Foreskin fibroblast (primary cell): ENCODE measurements around the genes INTS14 and SLC24A1.

DNA sequence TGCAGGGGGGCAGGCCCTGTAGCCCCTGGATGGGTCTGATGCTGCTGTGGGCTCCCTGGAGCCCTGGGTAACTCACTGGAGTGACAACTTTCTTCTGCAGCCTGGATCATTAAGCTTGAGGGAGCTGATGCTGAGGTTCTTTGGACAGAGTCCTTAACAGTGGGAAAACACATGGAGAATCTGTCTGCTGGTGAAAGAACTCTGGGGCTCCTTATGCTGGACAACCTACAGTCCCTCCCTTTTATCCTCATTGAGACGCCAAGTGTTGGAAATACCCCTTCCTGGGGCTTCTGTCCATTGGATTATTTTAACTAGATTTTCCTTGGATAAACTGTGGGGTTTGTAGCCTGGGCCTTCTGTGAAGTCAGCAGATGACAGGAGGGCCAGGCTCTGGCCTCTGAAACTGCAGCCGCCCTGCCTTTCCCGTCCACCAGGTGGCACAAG, 8.9 kb downstream of the SLC51B start:
- RRBS = no CpG with 5 or more reads among the region's 3 CpGs

- RRBS = no CpG with 5 or more reads among the region's 5 CpGs
These were observed 12.8 kb downstream of the KBTBD13 start for GRCh38 chr15:65089196-65089830.

DNA sequence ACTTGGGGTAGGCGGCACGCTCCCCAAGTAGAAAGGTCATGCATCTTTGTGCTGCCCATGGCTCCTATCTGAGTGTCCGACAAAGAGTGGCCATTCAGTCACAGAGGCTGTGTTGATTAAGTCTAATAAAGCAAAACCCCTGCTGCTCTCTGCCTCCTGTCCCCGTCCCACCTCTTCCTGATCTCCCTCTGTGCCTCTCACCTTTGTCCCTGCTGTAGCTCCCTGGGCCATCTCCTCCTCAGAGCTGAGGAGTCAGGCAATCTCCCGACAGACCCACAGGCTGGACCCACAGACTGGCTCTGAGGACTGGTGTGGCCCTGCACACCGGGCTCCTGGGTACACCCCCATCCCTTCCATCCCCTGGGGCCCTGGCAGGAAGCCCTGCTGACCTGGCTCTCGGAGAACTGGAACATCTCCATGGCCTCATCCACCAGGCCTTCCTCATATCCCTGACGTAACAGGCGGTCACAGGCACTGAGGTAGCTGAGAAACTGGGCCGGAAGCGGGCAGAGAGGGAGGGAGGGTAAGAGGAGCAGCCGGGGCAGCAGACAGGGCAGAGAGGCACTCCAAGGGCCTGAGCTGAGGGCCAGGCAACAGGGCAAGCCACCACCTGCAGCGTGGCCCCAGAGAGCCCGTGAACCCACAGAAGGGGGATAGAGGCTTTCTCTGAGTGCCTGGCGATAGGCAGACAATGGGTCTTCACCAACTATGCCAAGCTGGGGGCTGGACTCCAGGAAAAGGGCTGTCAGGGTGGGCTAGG, 17.7 kb downstream of the KBTBD13 start:
- RRBS = no CpG with 5 or more reads among the region's 15 CpGs

DNA sequence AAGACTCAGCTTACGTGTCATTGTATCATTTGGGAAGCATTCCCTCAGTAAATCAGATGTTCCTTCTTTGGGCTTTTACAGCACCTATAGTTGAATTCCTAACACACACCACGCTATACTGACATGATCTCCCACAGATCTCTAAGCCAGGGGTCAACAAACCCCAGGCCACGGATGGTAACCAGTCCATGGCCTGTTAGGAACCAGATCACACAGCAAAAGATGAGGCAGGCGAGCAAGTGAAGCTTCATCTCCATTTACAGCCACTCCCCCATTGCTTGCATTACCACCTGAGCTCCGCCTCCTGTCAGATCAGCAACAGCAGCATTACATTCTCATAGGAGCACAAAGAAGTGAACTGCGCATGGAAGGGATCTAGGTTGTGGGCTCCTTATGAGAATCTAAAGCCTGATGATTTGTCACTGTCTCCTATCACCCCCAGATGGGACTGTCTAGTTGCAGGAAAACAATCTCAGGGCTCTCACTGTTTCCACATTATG, 2.7 kb downstream of the PDCD7 start:
- RRBS = no CpG with 5 or more reads among the region's 6 CpGs

DNA sequence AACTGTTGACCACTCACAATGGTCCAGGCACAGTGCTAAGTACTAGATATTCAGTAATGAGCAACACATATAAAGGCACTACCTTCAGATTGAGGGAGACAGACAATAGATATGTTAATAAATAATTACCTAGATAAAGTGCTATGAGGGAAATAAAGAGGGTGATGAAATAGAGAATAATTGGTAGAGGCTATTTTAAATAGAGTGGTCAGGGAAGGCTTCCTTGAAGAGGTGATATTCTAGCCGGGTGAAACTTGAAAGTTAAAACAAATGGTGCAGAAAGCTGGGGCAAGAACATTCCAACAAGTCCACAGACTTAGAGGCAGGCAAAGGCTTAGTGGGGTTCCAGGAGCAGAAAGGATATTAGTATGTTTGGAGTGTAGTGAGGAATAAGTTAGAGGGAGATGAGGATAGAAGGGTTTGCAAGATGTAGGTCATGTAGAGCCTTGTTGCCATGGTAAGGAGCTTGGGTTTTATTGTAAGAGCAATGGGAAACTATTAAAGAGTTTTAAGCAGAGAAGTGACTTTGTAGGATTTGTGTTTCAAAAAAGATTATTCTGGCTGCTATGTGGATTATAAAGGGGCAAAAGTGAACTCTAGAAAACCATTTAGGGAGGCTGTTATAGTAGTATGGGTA, 10.1 kb downstream of the HACD3 start:
- RRBS = no CpG with 5 or more reads among the region's 1 CpG

- RRBS = 2% methylated on average over 22 of the region's 74 CpGs
These were observed at the start of gene INTS14 for GRCh38 chr15:65610593-65611883. INTS14 (minus strand) TSS chr15:65611131.

DNA sequence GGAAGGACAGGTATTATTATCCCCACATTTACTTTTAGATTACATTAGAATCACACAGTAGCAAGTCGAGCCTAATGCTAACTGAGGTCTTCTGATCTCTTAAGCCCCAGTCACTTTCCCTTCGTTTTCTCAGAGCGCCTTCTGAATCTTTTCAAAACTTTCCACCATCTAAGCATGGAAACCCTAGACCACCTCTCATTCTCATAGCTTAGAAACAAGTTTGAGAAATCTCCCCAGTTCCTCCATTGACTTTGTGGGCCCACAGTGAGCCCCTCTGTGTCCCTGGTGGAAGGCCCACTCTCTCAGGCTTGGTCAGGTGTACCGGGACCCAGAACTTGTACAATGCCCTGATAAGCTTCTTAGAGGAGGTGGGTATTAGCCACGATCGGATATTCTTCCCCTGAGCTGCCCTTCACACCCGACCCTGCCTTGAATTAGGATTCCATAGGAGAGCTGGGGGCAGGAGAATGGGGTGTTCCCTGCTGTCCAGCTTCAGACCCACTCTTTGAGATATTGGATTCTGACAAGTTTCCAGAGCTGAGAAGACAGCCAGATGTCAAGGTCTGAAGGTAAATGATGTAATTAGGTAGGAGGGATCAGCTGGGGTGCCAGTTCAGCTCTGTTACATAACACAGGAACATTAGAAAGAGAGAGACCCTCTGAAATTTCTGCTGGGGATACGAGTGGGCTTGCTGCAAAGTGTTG, at the start of gene SLC24A1:
Gene SLC24A1 (plus strand): TSS at position 415 of the 705 bp plus-strand sequence.
- RRBS = no CpG with 5 or more reads among the region's 8 CpGs

GRCh38 chr15:65828522-65829130, 36.5 kb upstream of the DENND4A start:
- RRBS = no CpG with 5 or more reads among the region's 2 CpGs

DNA sequence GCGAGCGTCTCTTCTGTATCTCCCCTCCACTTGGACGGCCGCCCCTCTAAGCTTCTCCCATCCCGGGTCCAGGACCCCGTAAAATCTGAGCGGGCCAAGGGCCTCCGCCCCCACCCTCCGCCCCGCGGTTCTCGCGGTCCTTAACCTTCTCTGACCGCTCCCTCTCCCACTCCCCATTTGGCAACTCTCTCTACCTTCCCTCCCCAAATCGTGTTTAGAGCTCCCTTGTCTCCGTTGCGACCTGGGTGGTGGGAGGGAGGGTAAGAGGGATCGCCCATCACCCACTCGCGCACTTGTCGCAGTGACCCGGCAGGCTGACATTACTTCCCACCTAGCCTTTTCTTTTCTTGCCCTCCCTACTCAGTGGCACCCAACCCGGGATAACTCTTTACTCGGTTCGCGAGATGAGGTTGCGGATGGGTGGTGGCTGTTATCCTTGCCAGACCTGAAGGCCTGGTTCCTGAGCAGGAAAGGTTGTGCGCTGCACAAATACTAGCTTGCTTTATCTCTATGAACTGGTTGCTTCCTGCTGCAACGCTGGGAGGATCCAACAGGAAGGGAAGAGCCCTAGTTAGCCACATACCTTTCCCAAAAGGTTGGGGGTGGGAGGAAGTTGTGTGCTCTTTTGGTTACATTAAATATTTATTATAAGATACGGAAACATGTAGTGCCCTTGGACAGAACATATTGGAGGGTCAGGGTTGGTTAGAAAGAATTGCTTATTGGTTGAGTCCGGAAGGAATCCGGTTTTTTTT, 1.0 kb downstream of the RAB11A start:
- RRBS = 2% methylated on average over 2 of the region's 32 CpGs

DNA sequence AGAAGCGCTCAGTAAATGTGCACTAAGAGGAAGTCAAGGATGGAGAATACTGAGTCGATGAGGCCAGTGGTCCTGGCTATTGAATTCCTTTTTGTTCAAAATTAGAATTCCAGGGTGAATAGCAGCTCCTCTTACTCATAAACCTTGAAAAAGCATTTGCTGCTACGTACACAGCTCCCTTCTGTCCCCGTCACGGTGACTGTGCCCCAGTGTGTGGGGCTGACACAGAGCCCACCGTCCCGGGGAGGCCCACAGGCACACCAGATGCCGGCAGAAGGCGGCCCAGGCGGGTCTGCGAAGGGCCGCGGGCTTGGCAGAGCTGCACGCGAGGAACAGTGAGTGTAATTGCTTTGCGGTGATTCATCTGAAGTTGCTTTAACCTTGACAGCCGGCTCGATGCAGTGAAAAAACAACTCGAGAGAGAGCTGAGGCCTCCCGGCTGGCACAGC, 172.9 kb downstream of the MEGF11 start:
- RRBS = 15% methylated on average over 4 of the region's 20 CpGs

DNA sequence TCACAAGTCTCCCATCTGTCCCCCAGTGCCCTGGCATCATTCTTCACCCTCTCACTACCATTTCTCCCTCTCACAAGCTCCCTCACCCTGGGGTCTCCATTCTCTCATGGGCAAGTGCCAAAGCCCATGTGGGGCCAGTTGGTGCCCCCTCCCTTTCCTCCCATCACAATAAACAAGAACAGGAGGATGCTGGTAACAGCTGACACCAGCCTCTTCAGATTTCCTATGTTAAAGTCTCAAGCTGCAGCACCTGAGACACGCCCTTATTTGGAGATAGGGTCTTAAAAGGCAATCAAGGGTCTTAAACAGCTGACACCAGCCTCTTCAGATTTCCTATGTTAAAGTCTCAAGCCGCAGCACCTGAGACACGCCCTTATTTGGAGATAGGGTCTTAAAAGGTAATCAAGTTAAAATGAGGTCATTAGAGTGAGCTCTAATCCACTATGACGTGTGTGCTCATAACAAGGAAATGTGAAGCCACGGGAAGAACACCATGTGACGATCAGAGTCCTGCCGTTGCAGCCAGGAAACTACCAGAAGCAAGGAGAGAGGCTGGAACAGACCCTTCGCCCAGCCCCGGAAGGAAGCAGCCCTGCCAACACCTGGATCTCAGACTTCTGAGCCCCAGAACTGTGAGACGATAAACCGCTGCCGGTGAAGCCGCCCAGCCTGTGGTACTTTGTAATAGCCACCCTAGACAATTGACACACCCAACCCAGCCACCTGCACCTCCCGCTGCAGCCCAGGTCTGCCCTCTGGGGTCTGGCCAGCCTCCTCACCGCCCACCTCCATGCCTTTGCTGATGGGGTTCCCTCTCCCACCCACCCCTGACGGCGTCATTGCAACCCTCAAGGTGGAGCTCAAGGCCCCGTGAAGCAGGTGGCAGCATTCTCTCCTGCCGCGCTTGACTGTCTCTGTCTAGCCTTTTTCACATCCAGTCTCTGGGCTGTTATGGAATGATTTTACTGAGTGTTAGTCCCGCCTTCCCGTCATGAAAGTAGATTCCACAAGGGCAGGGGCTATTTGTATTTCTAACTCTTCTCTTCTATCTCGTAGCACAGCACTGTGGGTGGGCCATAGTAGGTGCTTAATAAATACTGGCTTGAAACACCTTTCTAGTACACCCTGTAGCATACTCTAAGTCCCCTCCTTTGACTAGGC, 137.9 kb downstream of the MEGF11 start:
- RRBS = 66% methylated on average over 4 of the region's 23 CpGs

DNA sequence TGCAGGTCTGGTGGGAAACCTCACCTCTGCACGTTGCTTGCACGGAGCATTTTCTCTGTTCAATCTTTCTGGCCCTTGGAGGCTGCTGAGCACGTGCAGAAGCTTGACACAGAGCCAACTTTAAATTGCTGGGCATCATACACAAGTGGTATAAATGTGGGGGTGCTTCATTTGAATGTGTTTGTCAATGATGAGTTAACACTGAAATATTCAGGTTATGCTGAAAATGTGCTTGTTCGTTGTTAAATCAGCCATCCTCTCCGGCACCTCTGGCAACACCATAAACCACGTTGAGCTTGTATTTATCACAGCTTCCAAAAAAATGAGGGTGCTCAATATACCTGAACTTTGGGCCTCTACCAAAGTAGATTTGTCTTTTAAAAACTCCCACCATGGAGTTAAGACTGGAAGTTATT, 1.1 kb downstream of the DIS3L start:
- RRBS = no CpG with 5 or more reads among the region's 6 CpGs

- RRBS = no CpG with 5 or more reads among the region's 10 CpGs
These were observed 586 bp upstream of the MAP2K1 start for GRCh38 chr15:66386159-66386493.

DNA sequence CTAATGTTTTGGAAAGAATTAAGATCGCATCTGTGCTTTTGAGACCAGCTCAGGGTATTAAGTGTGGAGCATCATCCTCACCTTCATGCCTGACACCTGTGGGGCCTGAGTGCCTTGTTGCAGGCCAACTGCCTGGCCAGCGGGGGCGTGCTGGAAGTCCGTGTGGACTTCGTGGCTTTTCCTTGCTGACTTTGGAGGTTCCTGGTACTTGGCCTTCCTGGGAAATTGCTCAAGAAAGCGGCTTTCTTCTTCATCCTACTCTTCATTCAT, 1.0 kb downstream of the MAP2K1 start:
- RRBS = no CpG with 5 or more reads among the region's 6 CpGs

DNA sequence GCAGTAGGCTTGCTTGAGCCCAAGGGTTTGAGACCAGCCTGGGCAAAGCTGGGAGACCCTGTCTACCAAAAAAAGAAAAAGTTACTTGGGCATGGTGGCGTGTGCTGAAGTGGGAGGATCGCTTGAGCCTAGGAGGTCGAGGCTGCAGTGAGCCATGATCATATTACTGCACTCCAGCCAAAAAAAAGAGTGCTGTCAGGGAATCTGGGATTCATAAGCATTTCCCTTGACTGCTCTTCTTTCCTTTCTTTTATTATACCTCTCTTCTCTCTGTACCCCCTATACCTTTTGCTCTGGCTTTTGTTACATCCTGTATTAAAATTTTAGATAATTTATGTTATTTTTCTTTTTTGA, 24.2 kb downstream of the SNAPC5 start:
- RRBS = no CpG with 5 or more reads among the region's 3 CpGs

DNA sequence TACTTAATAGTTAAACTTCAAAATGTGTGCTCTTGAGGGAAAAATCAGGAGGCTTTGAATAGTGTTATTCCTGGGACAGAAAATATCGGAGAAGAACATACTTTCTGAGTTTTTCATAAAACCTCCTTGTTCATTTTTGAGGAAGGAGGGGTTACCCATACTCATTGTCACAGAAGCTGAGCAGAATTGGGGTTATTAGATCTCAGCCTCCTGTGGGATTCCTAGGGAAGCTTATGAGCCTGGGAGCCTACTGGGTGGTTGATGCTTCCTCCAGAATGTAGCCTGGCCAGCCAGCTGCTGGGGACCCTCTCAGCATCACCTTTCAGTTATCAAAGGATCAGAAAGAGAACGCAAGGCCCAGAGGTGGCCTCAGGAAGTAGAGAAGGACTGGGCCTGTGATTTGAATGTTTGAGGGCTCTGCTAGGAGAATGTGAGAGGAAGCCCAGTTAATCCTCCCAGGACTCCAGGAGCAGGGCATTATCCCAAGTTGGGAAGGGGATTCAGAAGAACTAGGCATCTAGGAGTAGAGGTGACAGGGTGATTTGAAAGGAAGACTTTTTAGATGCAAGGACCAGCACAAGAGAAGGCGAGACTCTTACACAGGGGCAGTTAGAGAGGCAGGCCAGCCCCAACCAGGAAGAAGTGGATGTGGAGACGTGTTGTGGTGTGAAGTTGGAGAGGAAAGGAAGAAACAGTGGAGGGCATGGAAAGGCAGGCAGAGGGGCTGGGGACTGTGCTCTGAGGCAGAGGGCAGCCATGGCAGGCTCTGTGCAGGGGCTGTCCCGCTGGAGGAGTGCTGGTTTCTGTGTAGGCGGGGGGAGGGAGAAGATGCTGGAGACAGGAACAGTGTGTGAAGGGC, 21.4 kb downstream of the SNAPC5 start:
- RRBS = no CpG with 5 or more reads among the region's 6 CpGs

DNA sequence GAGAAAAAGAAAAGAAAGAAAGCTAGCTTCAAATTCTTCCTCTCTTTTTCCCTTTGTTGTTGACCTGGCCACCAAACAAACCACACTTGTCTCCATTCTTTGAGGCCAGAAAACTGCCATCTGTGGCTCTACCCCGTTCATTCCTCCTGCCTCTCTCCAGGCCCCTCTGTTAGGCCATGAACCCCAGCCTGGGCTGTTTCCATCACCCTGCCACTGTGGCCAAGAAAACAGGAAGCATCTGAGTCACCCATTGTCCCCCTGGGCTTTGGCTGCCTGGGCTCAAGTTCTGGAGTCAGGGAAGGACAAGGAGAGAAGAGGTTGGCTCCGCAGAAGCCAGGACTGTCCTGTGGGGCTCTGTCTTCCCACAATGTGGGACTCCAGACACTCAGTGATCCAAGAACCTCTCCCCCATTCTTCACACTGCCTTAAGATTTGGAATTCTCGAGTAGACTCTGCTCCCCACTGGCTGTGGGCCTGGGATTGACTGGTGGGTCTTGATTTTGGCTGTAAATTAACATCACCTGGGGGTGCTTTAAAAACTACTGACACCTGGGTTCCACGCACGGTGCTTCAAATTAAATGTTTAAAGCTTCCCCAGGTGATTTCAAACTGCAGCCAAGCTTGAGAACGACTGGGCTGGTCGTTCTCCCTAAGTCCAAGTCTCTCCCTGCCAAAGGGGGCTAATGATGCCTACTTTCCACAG, 14.9 kb upstream of the LCTL start:
- RRBS = no CpG with 5 or more reads among the region's 7 CpGs

DNA sequence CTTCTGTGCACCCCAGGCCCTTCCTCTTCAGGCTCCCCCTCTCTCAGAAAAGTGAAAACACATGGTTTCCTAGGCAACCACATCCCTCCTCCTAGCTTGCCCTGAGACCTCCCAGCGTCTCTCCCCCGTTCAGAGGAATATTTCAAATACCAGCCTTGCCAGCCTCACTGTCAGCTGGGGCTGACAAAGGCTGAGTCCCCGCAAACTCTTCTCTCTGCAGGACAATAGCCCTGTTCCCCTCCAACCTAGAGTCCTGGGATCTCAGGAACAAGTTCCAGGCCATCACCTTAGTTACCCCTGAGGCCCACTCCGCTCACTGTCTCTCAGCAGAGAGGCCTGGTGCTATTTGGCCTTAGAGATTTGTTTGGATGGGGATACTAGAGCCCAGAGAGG, 44.6 kb upstream of the SMAD6 start:
- RRBS = no CpG with 5 or more reads among the region's 4 CpGs

GRCh38 chr15:66670809-66671440, 31.1 kb upstream of the SMAD6 start:
- RRBS = no CpG with 5 or more reads among the region's 19 CpGs

DNA sequence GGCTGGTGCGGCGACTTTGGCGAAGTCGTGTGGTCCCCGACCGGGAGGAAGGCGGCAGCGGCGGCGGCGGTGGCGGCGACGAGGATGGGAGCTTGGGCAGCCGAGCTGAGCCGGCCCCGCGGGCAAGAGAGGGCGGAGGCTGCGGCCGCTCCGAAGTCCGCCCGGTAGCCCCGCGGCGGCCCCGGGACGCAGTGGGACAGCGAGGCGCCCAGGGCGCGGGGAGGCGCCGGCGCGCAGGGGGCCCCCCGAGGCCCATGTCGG, 1.2 kb downstream of the SMAD6 start:
- RRBS = under 1% methylated on average over 35 of the region's 39 CpGs